ENCODE measurements around a stretch of chr10.

GRCh38 chr10:132586213-132586727 is 48.7 kb downstream of the INPP5A start:
- RRBS = no CpG with 5 or more reads among the region's 25 CpGs

DNA sequence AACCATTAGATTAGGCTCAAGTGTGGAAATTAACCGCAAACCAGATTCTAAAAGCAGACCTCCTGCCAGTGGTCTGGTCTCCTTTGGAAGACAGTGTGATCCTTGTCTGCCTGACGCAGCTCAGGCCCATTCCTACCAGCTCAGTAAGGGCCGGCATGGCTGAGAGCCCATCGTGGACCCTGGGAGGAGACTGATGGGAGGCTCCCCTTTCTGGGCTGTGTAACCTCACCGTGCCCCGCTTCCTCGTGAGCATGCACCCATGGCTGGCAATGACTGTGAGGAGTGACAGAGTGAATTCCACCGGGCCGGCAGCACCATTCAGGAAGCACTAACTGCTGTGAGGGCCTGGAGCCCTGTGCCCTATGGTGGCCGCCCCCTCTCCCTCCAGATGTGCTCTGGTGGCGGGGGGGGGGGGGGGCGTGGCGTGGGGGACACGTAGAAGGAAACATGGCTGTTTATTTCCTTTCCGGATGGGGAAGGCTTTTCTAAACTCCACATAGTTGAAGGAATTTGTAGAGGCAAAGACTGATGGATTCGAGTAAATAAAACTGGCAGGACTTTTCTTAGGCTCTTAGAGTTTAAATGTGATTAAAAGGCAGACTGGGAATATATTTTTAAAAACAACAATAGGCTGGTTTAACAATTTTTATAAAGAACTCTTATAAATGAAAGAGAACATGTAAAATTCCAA is 90.6 kb downstream of the INPP5A start:
- RRBS = no CpG with 5 or more reads among the region's 16 CpGs

GRCh38 chr10:132629090-132629653 is 91.6 kb downstream of the INPP5A start:
- RRBS = no CpG with 5 or more reads among the region's 12 CpGs

DNA sequence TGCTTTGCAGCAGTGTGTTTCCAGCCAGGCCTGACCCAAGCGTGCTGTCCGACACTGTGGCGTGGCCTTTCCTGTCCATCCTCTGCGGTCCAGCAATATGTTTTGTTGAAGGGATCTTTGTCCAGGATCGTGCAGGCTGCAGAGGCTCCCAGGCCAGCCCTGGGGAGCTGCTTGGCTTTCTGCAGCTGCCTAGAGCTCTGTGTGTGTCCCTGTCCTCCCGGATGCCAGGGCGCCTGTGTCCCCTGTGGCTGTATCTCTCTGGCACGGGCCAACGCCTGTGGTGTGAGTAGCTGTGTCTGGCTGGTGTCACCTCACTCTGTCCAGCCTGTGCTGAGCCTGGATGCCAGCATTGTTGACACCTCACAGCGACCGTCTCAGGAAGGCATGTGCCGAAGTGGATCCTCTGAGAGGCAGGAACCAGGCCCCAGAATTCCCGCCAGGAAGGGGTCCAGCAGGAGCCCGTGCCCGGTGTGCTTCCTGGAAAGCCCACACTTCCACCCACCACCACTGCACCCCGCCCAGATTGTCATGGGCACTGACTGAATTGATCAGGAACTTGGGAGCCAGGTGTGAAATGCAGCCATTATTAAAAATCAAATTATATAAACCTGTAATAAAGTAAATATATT is 94.6 kb downstream of the INPP5A start:
- RRBS = no CpG with 5 or more reads among the region's 16 CpGs

- RRBS = no CpG with 5 or more reads among the region's 71 CpGs
Observed at GRCh38 chr10:132691398-132692562, 94.2 kb downstream of the NKX6-2 start.

- RRBS = 66% methylated on average over 8 of the region's 66 CpGs
Observed at GRCh38 chr10:132713503-132714631, 72.1 kb downstream of the NKX6-2 start.

GRCh38 chr10:132836108-132836634 is 50.2 kb upstream of the NKX6-2 start:
- RRBS = 38% methylated on average over 10 of the region's 25 CpGs

DNA sequence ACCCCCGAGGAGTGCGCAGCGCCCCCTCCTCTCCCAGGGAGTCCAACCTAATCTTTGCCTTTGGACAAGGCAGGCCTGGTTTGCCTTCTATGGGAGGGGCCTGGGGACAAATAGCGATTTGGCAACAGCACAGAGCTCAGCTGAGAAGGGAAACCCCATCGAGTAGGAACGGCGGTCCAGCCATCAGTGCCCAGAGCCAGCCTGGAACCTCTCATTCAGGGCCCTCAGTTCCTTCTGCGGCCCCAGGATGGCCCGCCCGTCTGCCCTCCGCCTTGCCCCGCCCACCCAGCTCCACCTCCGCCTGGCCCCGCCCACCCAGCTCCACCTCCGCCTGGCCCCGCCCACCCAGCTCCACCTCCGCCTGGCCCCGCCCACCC is 32.5 kb upstream of the KNDC1 start:
- RRBS = no CpG with 5 or more reads among the region's 18 CpGs

- RRBS = 21% methylated on average over 5 of the region's 11 CpGs
Observed at GRCh38 chr10:133229028-133229528, 939 bp upstream of the UTF1 start.

- RRBS = 5% methylated on average over 16 of the region's 47 CpGs
Observed at GRCh38 chr10:133235234-133235842, 2.3 kb upstream of the VENTX start.

DNA sequence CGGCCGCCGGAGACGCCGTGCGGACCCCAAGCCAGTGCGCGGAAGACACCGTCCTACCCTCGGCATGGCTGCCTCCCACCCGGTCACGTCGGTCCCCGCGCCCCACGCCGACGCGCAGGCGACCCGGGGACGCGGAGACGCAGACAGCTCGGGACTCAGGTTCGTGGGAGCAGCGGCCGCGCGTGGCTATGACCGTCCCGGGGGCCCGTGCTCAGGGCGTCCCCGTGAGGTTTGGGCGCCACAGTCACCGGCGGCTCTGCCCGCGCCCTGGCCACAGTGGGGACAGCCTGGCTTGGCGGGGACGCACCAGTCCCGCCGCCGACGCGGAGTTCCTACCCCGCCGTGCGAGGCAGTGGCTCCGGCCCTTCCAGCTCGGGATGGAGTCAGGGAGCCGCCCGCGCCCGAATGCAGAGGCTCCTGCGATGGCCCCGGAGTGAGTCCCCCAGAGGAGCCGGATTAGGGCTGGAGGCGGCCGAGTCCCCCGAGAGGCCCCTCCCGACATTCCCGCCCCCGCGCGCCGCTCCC is 791 bp upstream of the VENTX start:
- RRBS = 2% methylated on average over 55 of the region's 68 CpGs

DNA sequence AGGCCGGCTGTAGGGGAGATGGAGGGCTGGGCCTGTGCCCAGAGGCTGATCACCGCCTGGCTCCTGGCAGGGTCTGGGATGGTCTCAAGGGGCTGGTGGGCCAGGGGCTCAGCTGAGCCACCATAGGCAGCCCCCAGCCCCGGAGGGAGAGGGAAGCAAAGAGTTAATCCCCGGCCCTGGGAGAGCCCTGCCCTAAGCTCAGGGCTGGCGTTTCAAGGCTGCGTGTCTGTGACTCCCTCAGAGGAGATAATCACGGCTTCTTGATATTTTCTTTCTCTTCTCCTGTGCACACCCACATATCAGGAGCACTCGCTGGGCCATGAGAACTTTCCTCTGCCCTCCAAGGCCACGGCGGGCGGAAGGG is 16.7 kb downstream of the VENTX start:
- RRBS = 17% methylated on average over 1 of the region's 11 CpGs

DNA sequence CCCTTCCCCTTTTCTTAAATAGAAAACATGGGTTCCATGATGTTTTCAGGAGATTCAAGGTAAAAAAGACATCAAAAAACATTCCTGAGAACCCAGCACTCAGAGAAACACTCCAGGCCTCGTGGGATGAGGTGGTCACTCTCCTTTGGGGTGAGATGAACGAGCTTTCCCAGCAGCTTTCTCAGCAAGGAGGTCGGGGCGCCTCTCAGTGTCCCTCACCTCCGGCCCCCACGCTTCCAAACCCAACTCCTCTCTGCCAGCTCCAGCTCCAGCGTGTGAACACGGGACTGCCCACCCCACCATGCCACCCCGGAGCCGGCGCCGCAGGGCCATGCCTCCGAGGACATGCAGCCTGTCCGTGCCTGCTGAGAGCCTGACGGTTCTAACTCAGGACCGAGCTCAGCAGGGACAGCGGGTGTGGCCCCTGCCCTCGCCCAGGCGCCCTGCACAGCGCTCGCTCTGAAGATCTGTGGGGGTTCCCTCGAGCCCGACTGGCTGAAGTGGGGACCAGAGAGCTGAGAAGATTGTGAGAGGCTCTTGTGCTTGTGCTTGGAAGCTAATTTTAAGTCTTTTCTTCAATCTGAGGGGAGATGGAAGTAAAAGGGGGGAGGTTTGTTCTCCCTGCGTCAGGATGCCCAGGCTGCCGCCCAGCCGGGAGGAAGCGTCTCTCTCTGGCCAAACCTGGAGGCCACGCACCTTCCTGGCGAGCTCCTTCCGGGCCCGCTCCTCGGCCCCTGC is 5.0 kb upstream of the ADAM8 start:
- RRBS = 91% methylated on average over 7 of the region's 32 CpGs

GRCh38 chr10:133292866-133293596 is 15.6 kb downstream of the TUBGCP2 start:
- RRBS = 93% methylated on average over 3 of the region's 26 CpGs

DNA sequence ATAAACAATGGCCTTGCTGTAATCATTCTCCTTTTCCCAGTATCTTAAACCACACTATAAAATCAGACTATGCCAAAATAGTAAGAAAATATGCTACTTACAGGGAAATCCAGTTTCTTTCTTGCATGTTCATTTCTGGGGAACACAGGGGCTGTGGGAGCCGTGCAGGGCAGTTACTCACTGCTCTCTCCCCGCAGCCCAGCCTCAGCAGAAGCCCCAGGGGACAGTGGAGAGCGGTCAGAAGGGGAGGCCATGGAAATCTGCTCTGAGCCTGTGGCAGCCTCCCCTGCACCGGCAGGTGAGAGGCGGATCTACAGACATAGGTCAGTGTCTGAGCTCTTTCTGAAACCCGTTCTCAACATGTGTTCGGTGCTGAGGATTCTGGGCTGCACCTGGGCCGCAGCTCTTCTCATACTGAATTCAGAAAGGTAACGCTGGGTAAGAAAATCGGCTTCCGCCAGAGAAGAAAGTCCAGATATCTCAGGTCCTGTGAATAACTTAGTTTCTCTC is 2.9 kb downstream of the ZNF511 start:
- RRBS = no CpG with 5 or more reads among the region's 11 CpGs

DNA sequence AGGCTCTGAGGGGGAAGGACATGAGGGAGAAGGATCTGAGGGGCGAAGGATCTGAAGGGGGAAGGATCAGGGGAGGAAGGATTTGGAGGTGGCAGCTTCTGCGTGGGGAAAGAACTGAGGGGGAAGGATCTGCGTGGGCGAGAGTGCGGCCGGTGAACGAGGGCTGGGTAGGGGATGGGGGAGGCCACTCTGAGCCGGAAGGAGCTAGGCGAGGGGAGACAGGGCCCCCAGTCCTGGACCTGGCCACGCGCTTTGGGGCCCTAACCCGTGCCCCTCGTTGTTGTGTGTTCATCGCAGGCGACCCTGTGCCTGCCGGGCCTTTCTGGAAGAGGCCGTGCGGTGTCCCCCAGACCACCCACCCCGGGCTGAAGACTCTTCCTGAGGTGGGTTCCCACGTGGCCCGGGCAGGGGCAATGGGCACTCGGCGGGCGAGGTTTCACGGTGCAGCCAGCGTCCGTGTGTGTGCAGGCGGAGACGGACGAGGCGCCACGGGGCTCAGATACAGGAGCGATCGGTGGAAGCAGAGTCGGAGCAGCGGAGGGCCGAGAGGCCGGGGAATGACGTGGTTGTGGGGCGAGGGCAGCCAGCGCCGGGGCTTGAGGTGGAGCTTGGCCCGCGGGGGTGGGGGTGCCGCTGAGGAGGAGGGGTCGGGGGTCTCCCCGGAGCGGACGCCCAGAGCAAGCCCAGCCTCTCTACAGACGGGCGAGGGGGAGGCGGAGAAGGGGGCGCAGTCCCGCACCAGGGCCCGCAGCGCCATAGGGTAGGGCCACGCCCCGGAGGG is 1.9 kb downstream of the CALY start:
- RRBS = 6% methylated on average over 24 of the region's 58 CpGs

DNA sequence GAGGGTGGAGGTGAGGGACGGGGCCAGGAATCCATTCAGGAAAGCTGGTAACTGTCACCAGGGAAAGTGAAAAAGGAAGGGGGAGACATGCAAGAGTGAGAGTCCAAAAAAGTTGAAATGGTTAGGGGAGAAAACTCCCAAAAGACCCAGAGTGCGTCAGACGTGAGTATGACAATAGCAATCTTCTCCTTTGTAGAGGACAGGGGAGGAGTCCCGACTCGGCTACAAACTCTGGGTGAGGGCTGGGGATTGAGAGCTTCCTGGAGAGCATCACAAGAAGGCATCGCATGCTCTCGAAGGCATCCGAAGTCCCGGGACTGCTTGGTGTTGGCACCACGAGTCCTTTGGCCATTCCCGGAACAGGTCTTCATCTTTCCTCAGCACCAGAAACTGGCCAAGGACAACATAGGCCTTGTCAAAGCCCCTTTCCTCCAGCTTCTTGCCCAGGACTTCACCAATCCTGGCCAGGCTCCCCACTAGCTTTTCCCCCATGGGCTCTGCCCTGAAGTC is 2.7 kb upstream of the PRAP1 start:
- RRBS = 64% methylated on average over 2 of the region's 11 CpGs

DNA sequence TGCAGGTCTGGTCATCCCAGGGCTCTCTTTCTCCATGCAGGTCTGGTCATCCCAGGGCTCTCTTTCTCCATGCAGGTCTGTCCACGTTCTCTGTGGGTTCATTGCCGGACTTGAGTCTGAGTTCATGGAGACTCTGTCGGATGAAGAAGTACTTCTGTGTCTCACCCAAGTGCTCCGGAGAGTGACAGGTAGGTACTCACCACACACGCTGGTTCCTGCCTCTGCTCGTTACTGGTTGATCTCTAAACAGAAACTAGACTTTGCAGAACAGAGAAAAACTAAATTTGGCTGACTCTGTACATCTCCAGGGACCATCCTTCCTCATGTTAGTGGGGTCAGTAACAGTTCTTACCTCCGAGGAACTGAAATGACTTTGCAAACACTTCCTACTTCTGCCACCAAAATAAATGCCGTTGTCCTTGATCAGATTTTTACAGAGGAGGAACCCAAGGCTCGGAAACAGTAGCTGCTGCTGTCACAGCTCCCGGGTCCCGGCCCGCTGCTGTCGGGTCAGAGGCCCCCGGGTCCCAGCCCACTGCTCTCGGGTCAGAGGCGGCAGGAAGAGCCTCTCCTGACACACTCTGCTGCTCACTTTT is 5.0 kb upstream of the MTG1 start:
- RRBS = 42% methylated on average over 3 of the region's 16 CpGs

- RRBS = 76% methylated on average over 2 of the region's 19 CpGs
Observed at GRCh38 chr10:133419790-133420253, 4.6 kb downstream of the SPRN start.

- RRBS = 73% methylated on average over 5 of the region's 22 CpGs
Observed at GRCh38 chr10:133532128-133533223, 5.3 kb downstream of the CYP2E1 start.